H9 (cell line): Measurements from ENCODE around the gene KLHL22.

DNA sequence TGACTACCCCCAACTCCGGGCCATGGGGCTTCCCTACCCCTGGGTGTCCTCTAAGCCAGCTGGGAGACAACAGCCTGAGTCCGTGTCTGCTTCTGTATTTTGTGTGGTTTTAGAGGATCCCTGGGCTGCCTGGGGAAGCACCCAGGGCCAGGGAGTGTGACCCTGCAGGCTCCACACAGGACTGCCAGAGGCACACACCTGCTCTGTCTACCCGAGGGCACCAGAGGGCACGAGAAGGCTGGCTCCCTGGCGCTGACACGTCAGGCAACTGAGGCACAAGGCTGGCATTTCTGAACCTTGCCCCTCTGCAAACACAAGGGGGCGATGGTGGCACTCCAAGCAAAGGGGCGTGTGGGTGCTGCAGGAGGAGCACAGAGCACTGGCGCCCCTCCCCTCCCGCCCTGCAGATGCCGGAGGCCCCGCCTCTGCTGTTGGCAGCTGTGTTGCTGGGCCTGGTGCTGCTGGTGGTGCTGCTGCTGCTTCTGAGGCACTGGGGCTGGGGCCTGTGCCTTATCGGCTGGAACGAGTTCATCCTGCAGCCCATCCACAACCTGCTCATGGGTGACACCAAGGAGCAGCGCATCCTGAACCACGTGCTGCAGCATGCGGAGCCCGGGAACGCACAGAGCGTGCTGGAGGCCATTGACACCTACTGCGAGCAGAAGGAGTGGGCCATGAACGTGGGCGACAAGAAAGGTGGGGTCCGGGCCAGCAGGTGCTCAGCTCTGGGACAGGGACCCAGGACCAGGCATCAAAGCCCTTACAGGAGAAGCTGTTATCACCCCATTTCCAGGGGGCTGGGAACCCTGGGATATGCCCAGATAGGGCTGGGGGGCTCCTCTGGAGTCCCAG lies 20.7 kb upstream of the TXNRD2 start:
- PRO-cap, result bidirectional peak, plus-strand start at position 437 of the sequence, minus-strand start at position 484 of the sequence; unidirectional peak, plus-strand start at position 437 of the sequence

DNA sequence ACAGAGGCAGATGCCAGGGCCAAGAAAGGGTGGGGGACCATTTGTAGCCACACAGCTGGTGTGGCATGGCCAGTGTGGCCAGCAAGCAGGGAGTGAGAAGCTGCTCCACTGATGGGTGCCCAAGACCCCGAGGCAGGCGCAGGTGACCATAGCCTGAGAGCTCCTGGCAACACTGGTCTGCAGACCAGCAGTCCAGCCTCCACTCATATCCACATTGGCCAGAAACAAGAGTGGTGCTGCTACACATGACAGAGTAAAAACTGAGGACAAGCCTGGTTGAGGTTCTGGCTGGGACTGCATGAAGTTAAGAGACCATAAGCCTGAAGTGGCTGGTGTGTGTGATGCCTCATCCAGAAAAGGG lies 25.4 kb downstream of the ARVCF start:
- PRO-cap, result no peak

GRCh38 chr22:19998138-19998535 lies 18.5 kb downstream of the ARVCF start:
- PRO-cap, result no peak

DNA sequence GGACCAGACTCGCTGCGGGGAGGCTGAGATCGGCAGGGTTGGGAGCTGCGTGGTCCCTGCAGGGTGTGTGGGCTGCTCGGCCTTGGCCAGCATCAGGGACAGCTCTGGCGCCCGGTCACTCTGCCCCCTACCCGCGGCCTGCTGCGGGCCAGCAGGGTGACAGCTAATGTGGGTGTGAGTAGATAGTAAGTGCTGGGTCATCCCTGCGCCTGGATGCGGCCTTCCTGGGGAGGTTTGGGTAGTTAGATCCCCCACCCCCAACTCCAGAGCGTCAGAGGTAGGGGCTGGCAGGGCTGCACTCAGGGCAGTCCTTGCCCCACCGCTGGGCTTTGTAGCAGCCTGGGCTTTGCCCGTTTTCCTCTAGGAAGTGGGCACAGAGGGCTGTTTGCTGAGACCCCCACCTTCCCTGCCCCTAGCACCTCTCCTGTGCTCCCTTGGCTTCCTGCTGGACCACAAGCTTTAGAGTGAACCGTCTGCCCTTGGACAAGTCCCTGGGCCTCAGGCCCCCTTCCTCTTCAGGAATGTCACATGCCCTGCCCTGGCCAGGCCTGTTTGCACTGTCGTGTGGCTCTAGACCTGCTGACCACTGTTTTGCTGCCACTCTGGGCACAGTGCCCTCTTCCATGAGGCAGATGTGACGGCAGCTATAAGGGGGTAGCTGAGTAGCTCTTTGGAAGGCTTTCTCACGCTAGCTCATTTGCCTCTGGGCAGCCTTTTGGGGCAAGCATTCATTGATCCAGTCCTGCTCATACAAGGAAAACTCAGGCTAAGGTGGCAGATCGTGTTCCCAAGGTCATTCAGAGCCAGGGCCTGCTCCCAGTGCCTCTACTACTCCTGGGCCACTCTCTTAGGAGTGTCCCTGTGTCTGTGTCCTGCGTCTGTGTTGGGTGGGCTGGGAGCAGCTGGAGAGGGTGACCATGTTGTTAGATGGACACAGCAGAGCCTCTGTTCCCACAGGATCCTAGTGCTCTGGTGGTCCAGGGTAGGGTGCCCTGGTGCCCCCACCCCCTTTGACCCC lies 831 bp downstream of the TANGO2 start:
- PRO-cap, result no peak

GRCh38 chr22:20023948-20024907 lies 3.3 kb downstream of the TANGO2 start:
- PRO-cap, result no peak

DNA sequence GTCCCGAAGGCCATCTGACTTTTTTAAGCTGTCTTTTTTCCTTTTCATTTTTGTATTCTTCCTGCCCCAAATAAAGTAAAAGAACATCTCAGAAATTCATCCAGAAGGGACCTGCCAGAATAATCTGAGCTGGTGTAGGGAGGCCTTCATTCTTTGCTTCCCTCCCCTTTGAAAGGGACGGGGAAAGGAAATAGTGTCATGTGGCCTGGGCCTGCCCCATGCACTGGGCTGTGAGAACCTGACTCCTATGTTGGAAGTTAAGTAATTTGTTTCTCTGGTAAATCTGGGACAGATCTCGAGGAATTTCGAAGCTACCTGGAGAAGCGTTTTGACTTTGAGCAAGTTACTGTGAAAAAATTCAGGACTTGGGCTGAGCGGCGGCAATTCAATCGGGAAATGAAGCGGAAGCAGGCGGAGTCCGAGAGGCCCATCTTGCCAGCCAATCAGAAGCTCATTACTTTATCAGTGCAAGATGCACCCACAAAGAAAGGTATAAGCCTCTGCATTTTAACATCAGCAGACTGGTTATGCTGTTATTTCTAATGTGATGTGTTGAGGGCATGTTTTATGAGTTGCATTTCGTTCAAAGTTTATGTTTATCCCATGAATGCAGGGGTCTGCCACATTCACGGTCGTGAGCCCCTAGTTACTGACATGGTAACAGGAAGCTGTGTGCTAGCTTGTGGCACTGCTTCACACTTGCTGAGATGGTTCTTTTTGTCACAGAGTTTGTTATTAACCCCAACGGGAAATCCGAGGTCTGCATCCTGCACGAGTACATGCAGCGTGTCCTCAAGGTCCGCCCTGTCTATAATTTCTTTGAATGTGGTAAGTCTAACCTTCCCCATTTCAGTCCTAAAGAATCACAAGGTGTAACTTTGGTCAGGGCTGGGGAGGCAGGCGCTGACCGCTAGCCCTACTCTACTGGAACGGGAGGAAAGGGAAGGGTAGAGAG lies 11.4 kb downstream of the DGCR8 start:
- PRO-cap, result no peak

- PRO-cap, result no peak
These were observed 922 bp upstream of the RANBP1 start for GRCh38 chr22:20114629-20115735.

DNA sequence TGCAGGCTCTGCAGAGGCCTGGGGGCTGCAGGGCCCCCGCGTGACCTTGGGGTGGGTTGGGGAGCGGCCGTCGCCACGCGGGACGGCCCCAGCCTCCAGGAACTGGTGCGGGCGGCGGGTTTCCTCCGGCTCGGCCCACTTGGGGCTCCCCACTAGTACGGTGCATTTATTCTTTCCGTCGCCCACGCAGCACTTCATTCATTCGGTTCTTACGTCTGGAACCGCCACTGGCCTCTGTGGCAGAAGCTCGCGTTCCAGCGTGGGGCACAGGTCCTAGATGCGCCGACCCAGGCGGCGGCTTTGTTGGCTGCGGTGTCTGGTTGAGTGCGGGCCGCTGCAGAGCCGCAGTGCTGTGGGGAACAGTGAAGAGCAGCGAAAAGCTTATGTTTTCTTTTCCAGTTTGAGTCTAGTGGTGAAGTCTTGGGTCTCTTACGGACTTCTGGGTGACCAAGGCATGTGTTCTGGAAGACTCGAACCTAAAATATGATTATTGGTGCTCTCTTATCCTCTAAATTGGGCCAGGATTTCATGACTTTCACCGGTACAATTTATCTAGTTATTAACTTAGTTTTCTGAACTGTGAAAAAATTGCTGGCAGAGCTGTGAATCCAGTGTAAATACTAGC lies 948 bp upstream of the TRMT2A start:
- PRO-cap, result bidirectional peak, plus-strand start at position 242 of the sequence, minus-strand start at position 326 of the sequence; bidirectional peak, plus-strand start at position 454 of the sequence, minus-strand start at position 359 of the sequence

DNA sequence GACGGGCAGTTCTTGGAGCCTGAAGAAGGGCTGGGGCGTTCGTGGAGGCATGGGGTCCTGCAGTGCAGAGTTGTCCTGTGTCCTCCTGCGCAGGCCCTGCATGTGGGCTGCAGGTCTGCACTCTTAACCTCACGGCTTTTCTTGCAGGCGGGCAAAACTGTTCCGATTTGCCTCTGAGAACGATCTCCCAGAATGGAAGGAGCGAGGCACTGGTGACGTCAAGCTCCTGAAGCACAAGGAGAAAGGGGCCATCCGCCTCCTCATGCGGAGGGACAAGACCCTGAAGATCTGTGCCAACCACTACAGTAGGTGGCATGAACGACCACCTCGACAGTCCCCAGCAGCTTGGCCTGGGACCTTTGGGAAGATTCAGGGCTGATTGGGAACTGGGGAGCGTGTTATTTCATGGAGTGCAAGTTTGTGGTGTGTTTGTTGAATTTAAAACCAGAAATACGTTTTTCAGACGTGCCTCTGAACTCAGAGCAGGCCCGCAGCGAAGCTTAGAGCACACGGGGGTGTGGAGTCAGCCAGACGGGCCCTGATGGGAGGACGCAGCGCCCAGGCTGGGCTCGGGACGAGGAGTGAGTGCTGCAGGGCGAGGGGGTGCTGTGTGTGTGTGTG lies 5.2 kb upstream of the TRMT2A start:
- PRO-cap, result no peak

- PRO-cap, result no peak
These were observed 6.2 kb upstream of the ZDHHC8 start for GRCh38 chr22:20124958-20126164.

GRCh38 chr22:20127674-20128613 lies 3.7 kb upstream of the ZDHHC8 start:
- PRO-cap, result no peak

GRCh38 chr22:20289124-20289824 lies 21.2 kb upstream of the RTN4R start:
- PRO-cap, result no peak

- PRO-cap, result bidirectional peak, plus-strand start at chr22:20495994, minus-strand start at chr22:20495789
These were observed at the start of gene KLHL22 for GRCh38 chr22:20495689-20496298. KLHL22 (minus strand) TSS chr22:20495795.

GRCh38 chr22:20532438-20533200 lies 25.2 kb downstream of the MED15 start:
- PRO-cap, result no peak

- PRO-cap, result no peak
These were observed 43.7 kb downstream of the MED15 start for GRCh38 chr22:20550768-20551902.

DNA sequence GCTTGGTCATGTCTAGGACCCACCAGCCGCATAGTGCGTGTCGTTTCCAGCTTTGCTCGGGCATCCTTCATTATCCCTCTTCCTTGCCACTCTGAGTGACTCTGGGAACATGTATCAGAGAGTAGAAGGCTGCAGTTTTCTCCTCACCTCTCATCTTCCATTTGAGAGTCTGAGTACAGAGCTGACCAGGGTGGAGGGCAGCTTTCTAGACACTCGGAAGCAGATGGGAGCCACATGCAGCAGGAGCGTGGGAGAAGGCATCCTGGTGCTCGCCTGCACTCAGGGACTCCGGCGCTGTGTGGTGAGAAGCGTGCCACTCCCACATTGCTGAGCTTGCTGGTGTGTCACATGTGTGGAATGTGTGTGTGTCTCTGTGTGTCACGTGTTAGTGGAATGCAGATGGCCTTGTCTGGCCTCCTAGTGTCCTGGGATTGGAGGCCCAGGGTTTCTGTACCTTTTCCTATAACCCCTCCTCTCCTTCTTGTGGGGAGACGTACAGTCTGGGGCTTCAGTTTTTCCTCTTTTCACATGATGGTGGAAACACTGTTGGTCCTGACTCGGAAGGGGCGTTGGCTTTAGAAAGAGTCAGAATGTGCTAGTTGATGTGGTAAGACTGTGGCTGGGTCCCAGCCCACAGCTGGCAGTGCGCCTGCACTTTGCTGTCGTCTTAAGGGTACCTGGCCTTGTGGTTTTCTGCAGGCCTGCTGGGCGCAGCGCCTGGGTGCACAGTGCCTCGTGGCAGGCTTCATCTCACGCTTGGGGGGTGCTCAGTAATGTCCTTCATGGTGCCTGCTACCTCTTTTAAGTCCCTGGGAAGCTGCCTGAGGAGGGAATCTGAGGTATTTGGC lies 61.6 kb downstream of the MED15 start:
- PRO-cap, result no peak

GRCh38 chr22:20586644-20587463 lies 79.4 kb downstream of the MED15 start:
- PRO-cap, result no peak

DNA sequence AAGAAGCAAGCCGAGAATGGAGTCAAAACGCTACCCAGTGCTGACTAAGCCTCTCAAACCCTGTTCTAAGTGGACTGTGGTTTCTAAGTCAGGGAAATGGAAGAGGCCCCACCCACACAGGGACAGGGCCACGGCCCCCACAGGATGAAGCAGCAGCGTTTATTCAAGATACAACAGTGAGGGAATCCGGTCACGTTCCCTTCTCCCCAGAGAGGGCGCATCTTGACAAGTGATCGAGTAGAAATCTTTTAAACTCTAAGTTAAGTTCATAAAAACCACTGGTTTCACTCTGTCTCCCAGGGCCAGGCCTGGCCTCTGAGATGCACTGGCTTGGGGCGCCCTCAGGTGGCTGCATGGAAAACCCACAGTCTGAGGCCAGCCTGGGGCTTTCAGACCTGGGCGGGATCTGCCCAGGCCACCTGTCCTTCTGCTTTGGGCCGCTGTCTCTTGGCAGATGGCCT lies 76.5 kb upstream of the SERPIND1 start:
- PRO-cap, result no peak

DNA sequence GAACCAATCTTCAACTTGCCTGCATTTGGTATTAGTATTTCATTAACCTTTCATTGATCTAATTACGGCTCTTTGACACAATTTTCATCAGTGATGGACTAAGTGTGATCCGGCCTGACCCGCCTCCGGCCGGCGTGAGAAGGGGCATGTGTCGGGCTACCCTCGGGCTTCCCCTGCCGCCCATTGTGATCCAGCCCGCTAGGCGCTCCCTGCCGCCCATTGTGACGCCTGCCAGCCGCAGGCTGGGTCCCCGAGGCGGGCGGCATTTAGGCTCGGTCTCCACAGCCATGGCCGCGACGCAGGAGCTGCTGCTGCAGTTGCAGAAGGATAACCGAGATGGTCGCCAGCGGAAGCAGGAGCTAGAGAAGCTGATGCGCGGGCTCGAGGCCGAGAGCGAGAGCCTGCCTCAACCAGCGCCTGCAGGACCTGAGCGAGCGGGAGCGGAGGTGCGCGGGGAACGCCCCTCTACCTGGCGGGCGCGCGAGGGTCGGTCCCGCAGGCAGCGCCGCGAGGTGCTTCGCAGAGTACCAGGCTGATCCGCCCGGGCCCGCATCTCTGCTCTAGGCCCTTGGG lies 72.0 kb upstream of the SERPIND1 start:
- PRO-cap, result bidirectional peak, plus-strand start at position 316 of the sequence, minus-strand start at position 223 of the sequence; unidirectional peak, minus-strand start at position 440 of the sequence

DNA sequence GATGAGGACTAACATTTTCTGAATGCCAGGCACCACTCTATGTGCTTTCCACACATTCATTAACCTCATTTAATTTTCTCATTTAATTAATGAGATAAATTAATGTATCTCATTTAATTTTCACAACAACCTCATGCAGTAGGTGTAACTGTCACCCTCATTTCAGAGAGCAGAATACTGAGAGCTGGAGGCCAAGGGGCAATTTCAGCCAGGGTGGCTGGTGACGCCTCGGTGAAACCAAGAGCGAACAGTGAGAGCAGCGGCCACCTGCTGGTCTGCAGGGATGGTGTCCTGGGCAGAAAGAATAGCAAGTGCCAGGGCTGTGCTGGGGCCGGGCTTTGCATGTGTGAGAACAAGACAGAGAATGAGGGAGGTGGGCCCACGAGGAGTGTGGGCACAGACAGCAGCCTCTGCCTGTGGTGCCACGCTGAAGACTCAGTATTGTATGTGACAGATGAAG lies 1.9 kb upstream of the SERPIND1 start:
- PRO-cap, result no peak